ENCODE measurements around the genes PIK3IP1, PISD, DEPDC5 and RTCB.

GRCh38 chr22:31039027-31039809 is 41.9 kb upstream of the SMTN start:
- PRO-cap, 5 experiments = no peak in any of the 5 experiments
- RAMPAGE, long total RNA, 2 experiments = no peak in any of the 2 experiments
- RRBS = no CpG with 5 or more reads among the region's 10 CpGs

DNA sequence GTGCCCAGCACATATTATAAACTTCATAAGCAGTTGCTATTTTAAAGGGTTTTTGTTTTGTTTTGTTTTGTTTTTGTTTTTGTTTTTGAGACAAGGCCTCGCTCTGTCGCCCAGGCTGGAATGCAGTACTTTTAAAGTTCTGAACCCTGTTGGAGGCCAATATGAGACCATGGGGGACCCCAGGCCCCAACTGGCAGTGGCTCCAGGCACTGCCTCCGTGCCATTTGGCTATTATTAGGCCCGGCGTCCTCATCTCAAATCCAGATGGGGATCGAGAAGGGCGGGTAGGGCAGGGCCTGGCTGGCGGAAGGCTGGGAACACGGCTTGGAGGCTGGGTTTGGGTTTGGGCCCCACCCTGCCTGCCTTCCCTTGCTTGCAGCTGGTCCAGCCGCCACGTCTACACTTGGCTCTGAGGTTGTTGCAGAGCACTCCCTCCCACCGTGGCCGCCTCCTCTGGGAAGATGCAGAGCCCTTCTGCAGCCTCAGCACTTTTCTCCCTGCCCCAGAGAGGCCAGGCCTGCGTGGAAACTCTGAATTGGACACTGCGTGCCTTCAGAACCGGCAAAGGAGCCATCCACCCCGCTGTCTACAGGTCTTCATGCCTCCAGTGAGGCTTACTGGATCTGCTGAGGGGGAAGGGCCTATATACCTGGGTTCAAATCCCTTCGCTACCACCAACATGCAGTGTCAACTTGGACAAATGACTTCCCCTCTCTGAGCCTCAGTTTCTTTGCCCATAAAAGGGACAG is 5.2 kb upstream of the SMTN start:
- PRO-cap, 5 experiments = no peak in any of the 5 experiments
- RAMPAGE, long total RNA, 2 experiments = no peak in any of the 2 experiments
- RRBS = 90% methylated on average over 3 of the region's 18 CpGs

GRCh38 chr22:31087673-31088161 is 6.6 kb downstream of the SMTN start:
- PRO-cap, 5 experiments = no peak in any of the 5 experiments
- RAMPAGE, long total RNA, 2 experiments = no peak in any of the 2 experiments
- RRBS = no CpG with 5 or more reads among the region's 20 CpGs

- PRO-cap, 5 experiments = no peak in any of the 5 experiments
- RAMPAGE, long total RNA, 2 experiments = no peak in any of the 2 experiments
- RRBS = 94% methylated on average over 10 of the region's 27 CpGs
Measured at GRCh38 chr22:31093559-31094669, 12.8 kb downstream of the SMTN start.

- PRO-cap, 5 experiments = no peak in any of the 5 experiments
- RAMPAGE, long total RNA, 2 experiments = no peak in any of the 2 experiments
- RRBS = no CpG with 5 or more reads among the region's 1 CpG
Measured at GRCh38 chr22:31108037-31108242, 572 bp upstream of the SELENOM start.

DNA sequence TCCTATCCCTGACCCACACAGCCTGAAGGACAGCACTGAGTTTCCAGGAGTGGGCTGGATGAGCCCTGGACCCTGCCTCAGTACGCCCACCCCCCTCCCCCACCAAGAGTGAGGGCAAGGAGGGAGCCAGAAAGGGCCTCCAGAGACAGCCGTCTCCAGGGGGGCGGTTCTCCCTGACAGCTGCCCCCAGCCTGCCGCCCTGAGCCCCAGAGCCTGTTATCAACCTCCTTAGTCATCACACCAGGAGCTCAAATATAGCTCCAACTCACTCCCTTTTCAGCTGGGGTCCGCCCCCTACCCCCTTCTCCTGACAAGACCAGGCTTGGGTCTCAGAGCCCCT is 2.6 kb upstream of the INPP5J start:
- PRO-cap, 5 experiments = no peak in any of the 5 experiments
- RAMPAGE, long total RNA, 2 experiments = no peak in any of the 2 experiments
- RRBS = no CpG with 5 or more reads among the region's 5 CpGs

GRCh38 chr22:31234890-31235566 is 22.9 kb downstream of the LIMK2 start:
- PRO-cap, 5 experiments = no peak in any of the 5 experiments
- RAMPAGE, long total RNA, 2 experiments = no peak in any of the 2 experiments
- RRBS = no CpG with 5 or more reads among the region's 5 CpGs

DNA sequence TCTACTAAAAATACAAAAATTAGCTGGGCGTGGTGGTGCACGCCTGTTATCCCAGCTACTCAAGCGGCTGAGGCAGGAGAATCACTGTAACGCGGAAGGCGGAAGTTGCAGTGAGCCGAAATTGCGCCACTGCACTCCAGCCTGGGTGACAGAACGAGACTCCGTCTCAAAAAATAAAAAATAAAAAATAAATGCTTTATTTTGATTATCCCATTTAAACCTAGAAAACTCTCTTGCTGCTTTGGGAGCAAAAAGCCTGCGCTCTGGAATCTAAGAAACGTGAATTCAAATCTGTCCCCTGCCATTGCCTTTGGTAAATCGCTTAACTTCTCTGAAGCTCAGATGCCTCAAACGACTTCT is 2.1 kb downstream of the PIK3IP1 start:
- PRO-cap, 5 experiments = peak in 1 of 5 experiments; most common plus-strand start position 87 of the sequence (in 1)
- RAMPAGE, long total RNA, 2 experiments = no peak in any of the 2 experiments
- RRBS = no CpG with 5 or more reads among the region's 14 CpGs

DNA sequence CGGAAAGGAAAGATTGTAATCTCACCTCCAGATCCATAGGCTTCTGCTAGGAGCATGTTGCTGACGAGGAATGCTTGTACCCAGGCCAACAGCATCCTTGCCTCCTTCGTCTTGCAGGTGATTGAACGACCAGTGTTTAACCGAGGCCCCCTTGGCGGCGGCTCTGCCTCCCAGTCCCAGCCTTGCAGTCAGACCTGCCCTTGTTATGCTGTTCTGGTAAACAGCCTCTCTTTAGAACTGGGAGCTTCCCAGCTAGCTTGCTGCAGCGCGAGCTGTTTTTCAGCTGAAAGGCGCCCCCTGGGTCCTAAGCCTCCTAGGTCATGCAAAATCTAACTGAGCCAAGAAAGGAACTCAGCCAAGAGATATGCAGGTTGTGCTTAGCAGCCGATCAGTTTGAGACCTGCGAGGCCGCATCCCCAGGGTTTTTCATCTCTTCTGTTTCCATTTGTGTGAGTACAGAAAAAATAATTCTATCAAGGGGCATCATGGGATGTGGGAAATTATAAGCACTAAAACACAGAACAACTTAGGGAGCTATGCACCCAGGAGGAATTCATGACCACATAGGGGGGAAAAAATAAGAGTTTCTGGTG is at the start of gene PIK3IP1:
TSS of gene PIK3IP1 (minus strand) at position 239 of the 593 bp plus-strand sequence.
- PRO-cap, 5 experiments = peak in 2 of 5 experiments; most common plus-strand start position 354 of the sequence (in 1); most common minus-strand start position 207 of the sequence (in 2)
- RAMPAGE, long total RNA, 2 experiments = no peak in any of the 2 experiments
- RRBS = no CpG with 5 or more reads among the region's 13 CpGs

- PRO-cap, 5 experiments = no peak in any of the 5 experiments
- RAMPAGE, long total RNA, 2 experiments = no peak in any of the 2 experiments
- RRBS = no CpG with 5 or more reads among the region's 9 CpGs
Measured at GRCh38 chr22:31326530-31327212, 19.5 kb downstream of the PATZ1 start.

DNA sequence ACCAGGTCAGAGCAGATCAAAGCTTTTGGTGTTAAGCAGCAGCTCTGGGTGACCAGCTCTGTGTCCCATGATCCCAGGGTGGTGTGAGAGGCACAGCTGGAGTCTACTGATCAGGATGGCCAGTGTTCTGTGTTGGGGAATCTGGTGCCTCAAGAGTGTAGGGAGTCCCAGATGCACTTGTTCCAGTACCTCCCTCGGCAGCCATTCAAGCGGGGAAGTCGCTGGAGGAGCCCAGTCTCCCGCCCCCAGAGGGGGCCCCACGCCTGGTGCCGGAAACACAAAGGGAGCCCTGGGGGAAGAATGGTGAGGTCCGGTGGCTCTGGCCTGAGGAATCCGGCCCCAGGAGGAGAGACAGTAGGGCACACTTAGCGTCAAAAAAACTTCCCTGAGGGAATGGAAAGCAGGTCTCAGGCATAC is 2.4 kb downstream of the PATZ1 start:
- PRO-cap, 5 experiments = no peak in any of the 5 experiments
- RAMPAGE, long total RNA, 2 experiments = no peak in any of the 2 experiments
- RRBS = 60% methylated on average over 1 of the region's 9 CpGs

- PRO-cap, 5 experiments = no peak in any of the 5 experiments
- RAMPAGE, long total RNA, 2 experiments = no peak in any of the 2 experiments
- RRBS = no CpG with 5 or more reads among the region's 11 CpGs
Measured at GRCh38 chr22:31626228-31626953, 35.6 kb downstream of the PISD start.

GRCh38 chr22:31650179-31650644 is 11.8 kb downstream of the PISD start:
- PRO-cap, 5 experiments = no peak in any of the 5 experiments
- RAMPAGE, long total RNA, 2 experiments = no peak in any of the 2 experiments
- RRBS = no CpG with 5 or more reads among the region's 7 CpGs

- PRO-cap, 5 experiments = peak in 5 of 5 experiments; most common plus-strand start chr22:31662377 (in 3); most common minus-strand start chr22:31662215 (in 3)
- RAMPAGE, long total RNA, 2 experiments = start-site peak on the minus strand in 2 of 2 experiments, at chr22:31662170-31662251 at its widest, 137 to 228 reads per replicate
- RRBS = 8% methylated on average over 3 of the region's 41 CpGs
Measured at GRCh38 chr22:31662086-31662802, at the start of gene PISD. PISD (minus strand) TSS chr22:31662215.

DNA sequence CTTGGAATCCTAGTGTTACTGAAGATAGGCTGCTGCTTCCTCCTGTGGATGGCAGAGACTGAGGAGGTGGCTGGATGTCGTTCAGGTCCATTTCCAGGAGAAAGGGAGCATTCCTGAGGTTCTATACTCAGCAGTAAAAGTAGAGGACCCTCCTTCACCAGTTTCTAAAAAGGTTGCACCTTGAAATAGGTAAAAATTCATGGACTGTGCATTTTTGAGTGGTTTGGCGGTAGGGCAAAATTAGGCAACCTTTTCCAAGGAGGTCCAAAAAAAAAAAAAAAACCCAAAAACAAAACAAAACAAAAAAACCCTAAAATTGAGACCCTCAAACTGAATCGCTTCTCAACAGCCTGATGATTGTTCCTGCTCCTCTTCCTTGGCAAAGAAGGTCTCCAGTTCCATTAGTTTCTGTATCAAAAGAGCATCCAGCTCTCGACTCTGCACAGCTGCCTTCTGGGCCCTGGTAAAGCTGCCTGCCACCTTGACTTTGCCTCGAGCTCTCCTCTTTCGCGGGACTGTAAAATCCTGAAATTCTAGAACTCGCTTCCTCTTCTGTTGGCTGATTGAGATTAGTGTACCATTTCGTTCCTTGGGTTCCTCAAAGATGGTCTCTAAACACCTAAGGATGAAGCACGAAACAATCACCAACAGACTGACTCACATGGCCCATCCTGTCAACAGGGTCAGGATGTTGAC is 23.3 kb upstream of the PISD start:
- PRO-cap, 5 experiments = no peak in any of the 5 experiments
- RAMPAGE, long total RNA, 2 experiments = no peak in any of the 2 experiments
- RRBS = no CpG with 5 or more reads among the region's 10 CpGs

DNA sequence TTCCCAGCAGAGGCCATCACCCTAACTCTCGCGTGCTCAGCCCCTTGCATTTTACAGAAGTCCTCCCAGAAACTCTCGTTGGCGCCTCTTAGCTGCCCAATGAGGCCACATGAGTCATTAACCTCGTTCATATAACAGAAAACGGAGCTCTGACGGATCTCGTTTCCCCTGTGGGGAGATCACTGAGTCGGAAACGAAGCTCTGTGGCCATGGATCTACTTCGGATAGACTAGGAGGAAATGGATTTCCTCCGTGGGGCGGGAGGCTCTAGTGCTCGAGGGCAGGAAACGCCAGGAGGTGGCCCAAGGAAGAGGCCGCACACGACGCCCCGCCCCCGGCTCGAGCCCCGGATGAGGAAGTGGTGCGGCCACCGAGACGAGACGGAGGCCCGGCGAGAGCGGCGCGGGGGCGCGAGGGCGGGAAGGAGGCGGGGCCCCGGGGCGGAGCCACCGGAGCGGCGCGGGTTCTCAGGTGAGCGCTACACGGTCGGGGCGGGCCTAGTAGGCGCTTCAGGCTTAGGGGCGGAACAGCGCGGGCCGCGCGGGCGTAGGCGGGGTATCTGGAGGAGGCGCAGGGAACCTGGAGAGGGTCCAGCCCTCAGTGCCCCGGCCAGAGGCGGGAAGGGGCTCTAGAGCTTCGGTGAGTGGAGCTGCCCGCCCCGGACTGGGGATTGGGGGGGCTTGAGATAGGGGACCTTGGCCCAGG is at the start of gene DEPDC5:
TSS of gene DEPDC5 (plus strand) at position 494 of the 705 bp plus-strand sequence.
- PRO-cap, 5 experiments = peak in 5 of 5 experiments; most common plus-strand start position 500 of the sequence (in 3); most common minus-strand start position 352 of the sequence (in 5)
- RAMPAGE, long total RNA, 2 experiments = no peak in any of the 2 experiments
- RRBS = 2% methylated on average over 18 of the region's 60 CpGs

DNA sequence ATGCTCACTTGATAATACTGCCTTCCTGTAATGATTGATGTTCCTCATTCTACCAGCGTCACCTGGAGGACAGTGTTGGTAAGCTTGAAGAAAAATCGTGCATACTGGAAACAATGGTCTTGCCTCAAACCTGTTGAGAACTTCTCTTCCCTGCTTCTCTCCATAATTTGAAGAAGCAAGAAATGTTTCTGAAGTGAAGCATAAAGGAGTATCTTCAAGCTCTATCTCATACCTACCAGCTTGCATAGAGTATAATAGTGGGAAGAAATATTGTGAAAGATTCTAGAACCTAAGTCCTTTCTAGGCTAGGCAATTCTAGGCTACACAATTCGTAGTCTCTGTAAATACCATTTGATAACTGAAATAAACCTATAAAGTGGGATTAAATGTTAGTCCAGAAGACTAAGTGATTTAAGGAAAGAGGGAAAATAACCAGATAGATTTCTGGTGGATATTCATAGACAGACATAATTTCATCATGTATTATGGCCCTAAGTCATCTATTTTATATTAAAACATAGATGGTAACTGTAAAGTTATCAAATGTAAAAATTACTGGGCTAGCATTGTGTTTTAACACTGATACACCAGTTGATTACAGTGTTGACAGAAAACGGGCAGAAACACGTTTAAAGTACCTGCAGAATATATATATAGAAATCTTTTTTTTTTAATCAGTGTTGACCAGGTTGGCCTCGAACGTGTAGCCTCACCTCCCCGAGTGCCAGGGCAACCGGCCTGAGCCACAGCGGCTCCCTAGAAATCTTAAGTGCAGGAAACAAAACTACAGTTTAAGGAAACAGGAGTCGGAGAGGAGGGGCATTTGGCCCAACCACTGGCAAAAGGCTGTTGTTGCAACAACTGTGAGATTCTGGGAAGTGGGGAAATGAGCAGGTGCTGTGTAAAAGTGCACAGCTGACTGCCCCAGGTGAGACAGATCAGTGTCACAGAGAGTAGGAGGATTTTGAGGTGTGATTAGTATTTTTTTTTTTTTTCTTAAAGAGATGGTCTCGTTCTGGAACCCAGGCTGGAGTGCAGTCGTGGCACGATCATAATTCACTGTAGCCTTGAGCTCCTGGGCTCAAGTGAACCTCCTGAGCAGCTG is 3.4 kb downstream of the YWHAH start:
- PRO-cap, 5 experiments = no peak in any of the 5 experiments
- RAMPAGE, long total RNA, 2 experiments = no peak in any of the 2 experiments
- RRBS = no CpG with 5 or more reads among the region's 14 CpGs

GRCh38 chr22:31963688-31964516 is 19.6 kb downstream of the YWHAH start:
- PRO-cap, 5 experiments = no peak in any of the 5 experiments
- RAMPAGE, long total RNA, 2 experiments = no peak in any of the 2 experiments
- RRBS = no CpG with 5 or more reads among the region's 6 CpGs

DNA sequence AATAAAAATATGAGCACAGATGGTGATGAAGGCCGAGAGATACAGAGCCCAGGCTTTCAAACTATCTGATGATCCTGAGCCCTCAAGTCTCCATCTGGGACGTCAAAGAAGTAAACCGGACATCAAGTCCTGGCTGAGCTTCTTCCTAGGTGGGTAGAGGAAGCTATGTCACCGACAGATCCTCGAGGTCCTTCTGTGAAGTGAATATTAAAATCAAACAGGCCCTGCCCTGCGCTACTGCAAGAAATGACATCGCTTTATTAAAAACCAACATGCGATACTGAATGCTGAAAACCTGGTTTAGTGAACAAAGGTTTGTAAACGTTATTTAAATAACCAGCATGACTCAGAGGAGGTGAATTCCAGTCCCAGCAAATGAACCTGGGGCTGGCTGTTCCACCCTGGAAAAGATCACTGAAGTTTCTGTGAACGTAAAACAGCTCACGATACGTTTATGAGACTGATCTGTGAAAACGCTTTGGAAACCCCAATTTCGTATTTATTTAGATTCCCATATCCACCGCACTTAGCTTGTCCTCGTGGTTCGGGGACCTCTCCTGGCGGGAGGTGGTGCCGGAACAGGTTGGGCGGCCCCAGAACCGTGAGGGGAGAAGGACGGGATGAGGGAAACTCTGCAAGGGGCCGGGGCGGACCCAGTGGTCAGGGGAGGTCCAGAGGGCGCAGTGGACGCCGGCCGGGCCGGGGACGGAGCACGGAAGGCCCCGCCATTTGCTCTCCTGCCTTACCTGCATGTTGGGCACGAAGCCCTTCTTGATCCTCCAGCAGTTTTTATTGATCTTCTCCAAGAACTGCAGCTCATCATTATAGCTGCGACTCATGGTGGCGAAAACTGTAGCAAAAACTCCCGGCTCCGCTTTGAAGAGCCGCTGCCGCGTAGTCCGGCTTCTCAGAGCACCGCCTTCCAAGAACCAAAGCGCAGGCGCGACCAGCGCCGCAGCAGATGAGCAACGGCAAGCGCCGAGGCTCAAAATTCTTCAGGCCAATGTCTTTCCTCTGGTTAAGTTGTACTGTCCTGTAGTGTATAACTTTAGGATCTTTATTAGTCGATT is at the start of gene RTCB:
TSS of gene RTCB (minus strand) at position 930 of the 1,070 bp plus-strand sequence.
- PRO-cap, 5 experiments = peak in 5 of 5 experiments; most common plus-strand start position 960 of the sequence (in 4); most common minus-strand start position 930 of the sequence (in 3)
- RAMPAGE, long total RNA, 2 experiments = start-site peak on the minus strand in 2 of 2 experiments, centred at positions 887 to 900 of the sequence, 295 to 842 reads per replicate
- RRBS = 2% methylated on average over 9 of the region's 51 CpGs

DNA sequence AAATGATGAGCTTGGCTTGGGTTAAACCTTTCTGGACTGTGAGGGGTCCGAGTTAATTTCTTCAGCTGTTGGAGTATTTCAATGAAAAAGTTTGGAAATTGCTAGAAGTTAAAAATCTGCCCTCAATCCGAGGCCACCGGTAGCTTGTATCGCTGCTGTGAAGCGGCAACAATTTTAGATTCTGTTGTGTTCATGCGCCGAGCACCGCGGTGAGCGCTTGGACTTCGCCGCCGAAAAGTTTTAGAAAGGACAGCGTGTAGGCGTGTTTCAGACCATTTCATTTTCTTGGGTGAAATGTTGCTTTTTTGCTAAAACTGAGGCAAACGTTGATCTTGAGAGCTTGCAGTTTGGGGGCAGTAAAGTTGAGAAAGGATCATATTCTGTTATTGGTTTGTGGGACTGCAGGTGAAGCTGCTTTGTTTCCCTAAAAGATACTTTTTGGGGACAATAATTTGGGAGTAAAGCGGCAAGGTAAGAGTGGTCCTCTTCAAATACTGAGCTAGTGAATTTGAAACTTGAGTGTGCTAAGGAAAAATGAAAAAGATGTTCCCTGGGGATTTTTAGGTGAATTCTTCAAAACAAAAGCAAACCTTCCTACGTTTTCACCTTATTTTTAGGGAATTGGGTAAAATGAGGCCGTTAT is 997 bp downstream of the FBXO7 start:
- PRO-cap, 5 experiments = peak in 3 of 5 experiments; most common plus-strand start position 177 of the sequence (in 3); most common minus-strand start position 176 of the sequence (in 1)
- RAMPAGE, long total RNA, 2 experiments = no peak in any of the 2 experiments
- RRBS = no CpG with 5 or more reads among the region's 19 CpGs